Hair follicle dermal papilla cell (primary cell): ENCODE measurements around a stretch of chr6.

DNA sequence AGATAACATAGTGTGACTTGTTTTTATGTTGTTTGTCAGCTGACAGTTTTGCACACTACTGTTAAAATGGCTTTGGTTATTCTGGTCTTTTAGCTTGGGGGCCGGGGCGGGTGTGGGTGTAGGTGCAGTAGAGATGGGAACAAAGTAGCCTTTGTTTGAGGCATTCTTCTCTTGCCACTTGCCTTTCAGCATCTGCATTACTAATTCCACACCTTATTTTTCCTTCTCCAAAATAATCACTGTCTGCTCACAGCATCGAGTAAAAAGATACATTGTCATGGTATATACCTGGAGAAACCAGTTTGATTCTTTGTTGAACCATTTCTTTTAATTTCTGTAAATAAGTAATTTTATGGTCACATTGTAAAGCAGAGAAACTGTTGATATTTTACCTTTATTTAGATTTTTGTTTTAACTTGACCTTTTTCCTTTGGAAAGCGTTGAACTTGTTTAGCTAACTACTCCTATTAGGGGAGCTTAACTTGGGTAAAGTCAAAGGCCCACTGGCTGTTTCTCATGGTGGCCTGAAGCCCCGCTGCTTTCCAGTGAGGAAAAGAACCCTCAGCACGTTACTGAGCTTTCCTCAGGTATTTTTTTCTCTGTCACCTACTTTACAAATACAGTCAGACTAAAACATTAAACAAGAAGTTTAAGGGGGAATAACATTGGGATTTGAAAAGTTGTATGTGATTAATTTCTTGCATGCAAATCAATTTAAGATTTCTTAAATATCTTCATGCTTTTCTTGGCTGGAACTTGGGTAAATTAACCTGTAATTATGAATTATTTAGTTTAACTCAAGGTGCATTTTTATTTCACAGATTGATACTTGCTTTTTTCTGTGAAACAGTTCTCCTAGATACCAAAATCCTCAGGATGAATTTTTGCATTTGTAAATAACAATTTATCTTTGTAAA is 159.7 kb downstream of the QKI start:
- CAGE, long polyA plus RNA, result no peak

DNA sequence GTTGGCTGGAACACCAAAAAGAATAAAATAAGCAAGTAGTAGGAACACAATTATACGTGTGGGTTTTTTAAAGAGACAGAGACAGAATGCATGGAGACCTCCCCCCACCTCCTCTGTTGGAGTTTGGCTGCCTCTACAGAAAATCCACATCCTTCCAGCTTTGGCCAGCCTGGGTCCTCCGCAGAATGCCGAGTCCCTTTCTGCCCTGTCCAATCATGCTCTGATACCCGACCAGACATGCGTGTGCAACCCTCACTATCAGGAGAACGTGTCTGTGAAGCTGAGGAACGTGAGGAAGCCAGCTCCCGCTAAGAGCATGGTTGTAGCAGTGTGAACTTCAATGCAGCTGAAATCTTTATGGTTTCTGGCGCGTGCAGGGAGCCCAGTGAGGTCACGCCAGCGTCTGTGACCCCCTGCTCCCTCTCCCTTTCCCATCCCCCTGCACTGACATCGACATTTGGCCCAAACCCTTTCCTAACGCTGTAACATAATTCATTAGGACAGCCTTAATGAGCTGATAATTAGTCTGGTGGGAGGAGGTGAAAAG is 423.1 kb downstream of the QKI start:
- CAGE, long polyA plus RNA, result no peak

DNA sequence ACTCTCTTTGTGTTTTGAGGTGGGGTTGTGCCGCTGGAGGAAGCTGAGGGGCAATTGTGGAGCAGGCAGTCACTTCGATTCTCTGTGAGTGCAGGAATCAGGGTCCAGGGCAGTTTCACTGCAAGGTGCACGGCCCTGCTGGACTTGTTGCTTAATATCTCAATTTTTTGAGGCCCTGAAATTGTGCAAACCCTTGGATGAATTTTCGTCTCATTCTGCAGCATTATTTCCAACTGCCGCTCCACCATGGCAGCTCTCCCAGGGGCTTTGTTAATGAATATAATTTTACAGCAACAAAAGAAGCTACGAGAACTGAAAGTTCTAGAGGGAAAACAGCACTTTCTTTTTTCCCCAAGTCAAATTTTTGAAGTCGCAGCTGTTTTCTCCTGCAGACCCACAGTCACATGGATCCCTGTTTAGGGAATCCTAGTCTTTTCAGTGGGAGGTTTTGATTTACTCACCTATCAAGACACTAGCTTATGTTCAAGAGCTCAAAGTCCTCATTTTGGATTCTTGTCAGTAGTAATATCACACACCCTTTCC is 532.0 kb downstream of the QKI start:
- CAGE, long polyA plus RNA, result no peak

DNA sequence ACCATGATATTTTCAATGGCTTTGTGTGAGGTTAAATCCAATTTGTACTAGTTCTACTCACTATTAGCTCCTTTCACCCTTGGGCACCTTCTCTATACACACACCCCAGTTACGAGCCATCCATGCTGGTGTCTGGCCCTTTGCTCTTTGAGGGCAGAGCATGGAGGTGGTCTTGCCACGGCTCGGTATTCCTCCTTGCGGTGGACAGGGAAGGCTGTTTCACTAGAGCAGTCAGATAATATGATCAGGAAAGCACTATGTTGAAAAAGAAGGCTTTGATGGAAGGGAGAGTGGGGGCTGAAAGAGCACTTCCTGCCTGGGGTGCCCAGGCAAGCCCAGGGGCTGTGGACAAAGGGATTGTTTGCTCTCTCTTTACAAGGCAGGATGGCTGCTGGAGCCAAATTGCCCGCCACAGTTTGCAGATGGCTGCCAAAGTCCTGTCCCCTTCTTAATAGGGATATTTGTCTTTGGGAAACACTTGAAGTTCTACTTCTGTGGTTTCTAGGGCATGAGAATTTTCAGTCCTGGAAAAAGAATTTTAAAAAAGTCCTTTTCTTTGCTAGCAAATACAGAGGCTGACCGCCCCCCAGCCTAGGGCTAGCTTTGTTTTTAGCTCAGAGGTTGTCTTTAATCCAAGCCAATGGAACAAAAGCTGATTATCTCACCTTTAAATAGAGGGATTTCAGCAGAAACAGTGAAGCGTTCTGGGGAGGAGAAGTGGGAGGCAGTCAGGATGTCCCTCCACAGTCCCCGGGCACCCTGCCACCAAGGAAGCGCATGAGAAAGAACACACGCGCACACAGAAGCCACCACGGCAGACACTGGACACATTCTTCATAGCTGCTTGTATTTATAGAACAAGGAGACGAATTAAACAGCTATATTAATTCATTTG is 736.6 kb downstream of the QKI start:
- CAGE, long polyA plus RNA, result no peak

DNA sequence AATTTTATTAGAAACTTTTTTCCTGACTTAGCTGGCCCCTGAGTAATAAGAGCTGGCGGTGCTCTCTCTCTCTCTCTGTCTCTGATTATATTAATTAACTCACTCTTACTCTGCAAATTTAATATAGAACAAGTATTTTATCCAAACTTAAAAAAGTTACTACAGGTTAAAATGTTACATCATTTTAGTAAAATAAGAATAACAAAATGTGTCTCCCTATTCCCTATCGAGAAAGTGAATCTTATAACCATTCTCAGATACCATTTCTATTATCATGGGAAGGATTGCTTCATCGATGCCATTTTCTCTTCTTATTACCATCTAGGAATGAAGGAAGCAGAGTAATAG is 869.2 kb downstream of the C6orf118 start:
- CAGE, long polyA plus RNA, result no peak

- CAGE, long polyA plus RNA, result no peak
These were observed 801.4 kb downstream of the C6orf118 start for GRCh38 chr6:164507924-164508388.

GRCh38 chr6:165661843-165662118 is 1.3 kb downstream of the PDE10A start:
- CAGE, long polyA plus RNA, result no peak

GRCh38 chr6:165985716-165986516 is 181.7 kb downstream of the TBXT start:
- CAGE, long polyA plus RNA, result no peak

DNA sequence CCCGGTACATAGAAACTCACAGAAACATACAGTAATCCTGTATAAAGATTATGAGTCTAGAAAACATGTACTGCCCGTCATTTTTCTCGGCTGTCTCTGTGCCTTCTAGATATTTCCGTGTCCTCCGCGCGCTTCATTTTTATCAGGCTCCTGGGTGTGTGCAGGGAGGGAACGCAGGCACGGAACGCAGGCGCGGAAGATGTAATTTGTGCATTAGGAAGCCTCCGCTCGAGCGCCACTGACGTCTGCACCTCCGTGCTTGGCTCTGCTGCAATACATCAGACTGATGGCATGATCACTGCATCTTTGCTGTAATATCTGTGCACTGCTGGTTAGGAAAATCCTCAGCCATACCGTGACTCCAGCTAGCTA is 158.7 kb downstream of the TBXT start:
- CAGE, long polyA plus RNA, result no peak

- CAGE, long polyA plus RNA, result no peak
These were observed 11.8 kb downstream of the SFT2D1 start for GRCh38 chr6:166330384-166331023.

DNA sequence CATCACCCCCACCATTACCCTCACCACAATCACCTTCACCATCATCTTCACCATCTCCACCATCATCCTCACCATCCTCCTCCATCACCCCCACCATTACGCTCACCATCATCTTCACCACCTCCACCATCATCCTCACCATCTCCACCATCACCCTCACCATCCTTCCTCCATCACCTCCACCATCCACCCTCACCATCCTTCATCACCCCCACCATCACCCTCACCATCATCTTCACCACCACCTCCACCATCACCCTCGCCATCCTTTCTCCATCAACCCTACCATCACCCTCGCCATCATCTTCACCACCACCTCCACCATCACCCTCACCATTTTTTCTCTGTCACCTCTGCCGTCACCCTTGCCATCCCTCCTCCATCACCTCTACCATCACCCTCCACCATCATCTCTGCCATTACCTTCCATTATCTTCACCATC is 33.2 kb upstream of the MPC1 start:
- CAGE, long polyA plus RNA, result no peak

DNA sequence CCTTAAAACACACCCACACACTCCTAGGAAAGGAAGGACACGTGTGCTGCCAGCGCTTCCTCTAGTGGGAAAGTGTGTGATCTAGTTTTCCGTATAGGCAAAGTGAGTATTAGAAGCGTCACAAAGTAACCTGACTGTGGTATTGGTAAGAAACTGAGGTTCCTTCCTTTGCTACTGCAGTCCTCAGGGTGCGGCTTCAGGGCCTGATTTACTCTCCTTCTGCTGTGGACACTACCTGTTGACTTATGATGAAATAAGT is 36.0 kb upstream of the MPC1 start:
- CAGE, long polyA plus RNA, result no peak

- CAGE, long polyA plus RNA, result no peak
These were observed 84.1 kb upstream of the MPC1 start for GRCh38 chr6:166466505-166467612.

DNA sequence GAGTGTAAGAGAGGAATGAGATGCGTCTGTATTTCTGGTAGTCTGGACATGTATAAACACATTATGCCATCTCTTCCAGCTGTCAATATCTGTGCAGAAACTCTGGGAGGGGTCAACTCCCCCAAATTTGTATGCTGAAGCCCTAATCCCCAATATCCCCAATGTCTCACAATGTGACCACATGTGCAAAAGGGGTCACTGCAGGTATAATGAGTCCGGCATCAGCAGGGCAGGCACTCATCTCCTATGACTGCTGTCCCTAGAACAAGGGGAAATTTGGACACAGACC is 93.0 kb upstream of the MPC1 start:
- CAGE, long polyA plus RNA, result no peak

DNA sequence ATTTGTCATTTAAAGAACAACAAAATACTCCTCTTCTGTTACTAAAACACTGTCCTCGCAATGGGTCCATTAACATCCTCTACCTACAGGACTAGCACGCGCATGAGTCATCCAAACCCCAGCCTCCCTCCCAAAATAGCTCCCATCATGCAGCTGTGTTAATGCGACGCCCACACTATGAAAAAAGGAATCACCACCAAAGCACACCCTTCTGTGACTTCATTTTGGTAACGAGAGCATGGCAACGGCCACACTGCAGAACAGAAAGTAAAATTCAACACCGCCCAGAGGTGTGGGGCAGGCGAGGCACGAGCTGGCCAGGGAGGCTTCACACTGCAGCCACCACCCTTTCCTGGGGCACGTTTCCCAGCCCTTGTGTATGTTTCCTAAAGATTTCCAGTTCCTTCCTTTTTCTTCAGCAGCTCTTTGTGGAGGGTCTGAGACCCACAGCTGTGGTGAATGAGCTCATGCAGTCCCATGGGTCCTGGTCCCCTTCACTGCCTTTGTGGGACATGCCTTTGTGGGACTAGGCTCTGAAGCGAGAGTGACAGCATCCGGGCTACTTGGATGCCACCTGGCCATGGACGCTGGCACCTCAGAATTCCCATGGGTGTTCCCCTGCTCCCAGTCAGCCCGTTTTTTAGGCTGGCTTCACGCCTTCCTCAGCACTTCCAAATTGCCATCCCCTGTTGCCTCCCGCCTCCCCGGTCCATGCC is 45.4 kb downstream of the RAMACL start:
- CAGE, long polyA plus RNA, result no peak

DNA sequence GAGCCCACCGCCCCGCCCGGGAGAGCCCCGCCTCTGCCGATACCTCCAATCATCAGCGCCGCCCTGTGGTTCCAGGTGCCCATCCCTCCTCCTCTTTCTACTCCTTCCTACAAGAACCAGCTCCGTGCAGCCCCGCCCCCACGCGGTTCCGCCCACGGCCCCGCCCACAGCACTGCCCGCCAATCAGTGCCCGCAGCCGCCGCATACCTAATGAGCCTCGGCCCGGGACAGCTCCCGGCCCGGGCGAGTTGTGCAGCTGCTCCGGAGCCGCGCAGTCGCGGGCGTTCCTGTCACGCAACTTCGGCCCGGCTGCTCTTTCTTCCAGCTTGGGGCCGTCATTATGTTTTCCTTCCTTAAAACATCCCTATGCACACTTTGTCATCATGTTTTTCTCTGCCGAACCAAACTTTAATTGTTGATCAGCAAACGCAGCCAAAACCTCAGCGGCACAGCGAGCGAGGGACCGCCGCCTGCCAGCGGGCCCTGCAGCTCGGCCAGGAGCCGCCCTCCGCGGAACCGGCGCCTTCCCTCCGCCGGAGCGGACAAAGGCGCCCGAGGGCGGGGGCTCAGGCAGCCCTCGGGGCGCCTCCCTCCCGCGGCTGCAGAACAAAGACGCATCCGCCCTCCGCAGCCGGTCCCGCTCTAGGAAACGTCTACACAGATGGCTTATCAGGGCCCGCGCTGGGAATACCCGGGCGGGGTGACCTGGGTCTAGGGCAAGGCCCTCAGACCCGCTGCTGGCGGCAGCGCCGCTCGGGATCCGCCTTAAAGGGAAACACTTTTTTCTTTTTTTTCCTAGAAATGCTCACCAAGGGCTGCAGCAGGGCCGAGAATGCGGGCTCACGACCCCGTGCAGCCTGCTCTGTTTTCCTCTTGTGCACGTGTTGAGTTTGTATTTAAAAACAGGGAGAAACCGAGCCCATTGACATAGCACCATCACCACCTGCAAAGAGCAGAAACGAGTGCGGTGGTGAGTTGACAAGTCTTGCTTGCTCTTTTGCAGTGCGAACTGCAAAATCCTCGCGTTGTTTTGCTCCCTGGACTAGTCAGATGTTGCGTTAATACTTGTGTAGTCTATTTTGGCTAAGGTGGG is 724 bp upstream of the RPS6KA2 start:
- CAGE, long polyA plus RNA, result no peak

- CAGE, long polyA plus RNA, result no peak
These were observed 29.2 kb upstream of the RPS6KA2 start for GRCh38 chr6:166656175-166656732.

GRCh38 chr6:166678286-166679037 is 51.4 kb upstream of the RPS6KA2 start:
- CAGE, long polyA plus RNA, result no peak

DNA sequence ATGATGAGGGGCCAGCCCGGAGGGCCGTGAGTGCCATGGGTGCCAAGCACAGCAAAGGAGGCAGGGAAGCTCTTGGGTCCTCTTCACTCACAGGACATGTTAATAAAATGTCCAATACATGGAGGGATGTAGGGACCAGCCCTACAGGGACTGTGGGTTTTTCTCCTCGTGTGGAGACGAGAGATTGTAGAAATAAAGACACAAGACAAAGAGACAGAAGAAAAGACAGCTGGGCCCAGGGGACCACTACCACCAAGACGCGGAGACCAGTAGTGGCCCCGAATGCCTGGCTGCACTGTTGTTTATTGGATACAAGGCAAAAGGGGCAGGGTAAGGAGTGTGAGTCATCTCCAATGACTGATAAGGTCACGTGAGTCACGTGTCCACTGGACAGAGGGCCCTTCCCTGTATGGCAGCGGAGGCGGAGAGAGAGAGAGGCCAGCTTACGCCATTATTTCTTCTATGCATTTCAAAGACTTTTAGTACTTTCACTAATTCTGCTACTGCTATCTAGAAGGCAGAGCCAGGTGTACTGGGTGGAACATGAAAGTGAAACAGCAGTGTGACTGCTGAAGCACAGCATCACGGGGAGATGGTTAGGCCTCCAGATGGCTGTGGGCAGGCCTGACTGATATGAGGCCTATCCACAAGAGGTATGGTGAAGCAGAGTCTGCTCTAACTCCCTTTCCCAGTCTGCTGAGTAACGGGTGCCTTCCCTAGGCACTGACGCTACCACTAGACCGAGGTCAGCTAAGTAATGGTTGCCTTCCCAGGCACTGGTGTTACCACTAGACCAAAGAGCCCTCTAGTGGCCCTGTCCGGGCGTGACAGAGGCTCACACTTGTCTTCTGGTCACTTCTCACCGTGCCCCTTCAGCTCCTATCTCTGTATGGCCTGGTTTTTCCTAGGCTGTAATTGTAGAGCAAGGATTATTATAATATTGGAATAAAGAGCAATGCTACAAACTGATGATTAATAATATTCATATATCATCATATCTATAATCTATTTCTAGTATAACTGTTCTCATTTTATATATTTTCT is 5.3 kb downstream of the RNASET2 start:
- CAGE, long polyA plus RNA, result no peak

DNA sequence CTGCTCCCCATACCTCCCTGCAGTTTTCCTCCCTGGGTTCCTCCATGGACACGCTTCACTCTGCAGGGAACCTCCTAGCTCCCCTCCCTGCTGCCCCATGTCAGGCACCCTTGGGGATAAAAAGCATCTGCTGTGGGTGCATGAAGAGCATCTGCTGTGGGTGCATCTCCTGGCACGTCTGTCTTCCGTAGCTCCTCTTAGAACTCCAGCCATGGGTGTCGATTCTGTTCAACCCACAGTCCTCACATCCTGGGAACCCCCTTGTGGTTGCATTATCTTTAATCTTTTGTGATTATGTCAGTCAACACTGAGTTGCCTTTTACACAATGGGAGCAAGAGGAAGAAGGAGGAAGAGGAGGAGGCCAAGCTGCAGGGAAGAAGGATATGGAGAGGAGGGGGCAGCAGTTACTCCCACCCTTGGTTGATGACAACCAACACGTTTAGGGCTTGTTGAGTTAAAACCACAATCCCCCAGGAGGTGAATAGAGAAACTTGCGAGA is 24.1 kb upstream of the CCR6 start:
- CAGE, long polyA plus RNA, result no peak